NCI-H460 (cell line): ENCODE measurements around the gene FGD2.

DNA sequence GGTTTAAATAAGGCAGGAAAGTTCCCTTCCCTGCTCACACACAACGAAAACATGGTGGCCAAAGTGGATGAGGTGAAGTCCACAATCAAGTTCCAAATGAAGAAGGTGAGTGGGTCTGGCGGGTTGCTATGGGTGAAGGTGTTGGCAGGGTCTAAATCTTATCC is 1.9 kb downstream of the RPL10A start:
RAMPAGE:
- cytosol, long total RNA = no peak
- long total RNA = no peak
- nucleus, long total RNA = no peak

DNA sequence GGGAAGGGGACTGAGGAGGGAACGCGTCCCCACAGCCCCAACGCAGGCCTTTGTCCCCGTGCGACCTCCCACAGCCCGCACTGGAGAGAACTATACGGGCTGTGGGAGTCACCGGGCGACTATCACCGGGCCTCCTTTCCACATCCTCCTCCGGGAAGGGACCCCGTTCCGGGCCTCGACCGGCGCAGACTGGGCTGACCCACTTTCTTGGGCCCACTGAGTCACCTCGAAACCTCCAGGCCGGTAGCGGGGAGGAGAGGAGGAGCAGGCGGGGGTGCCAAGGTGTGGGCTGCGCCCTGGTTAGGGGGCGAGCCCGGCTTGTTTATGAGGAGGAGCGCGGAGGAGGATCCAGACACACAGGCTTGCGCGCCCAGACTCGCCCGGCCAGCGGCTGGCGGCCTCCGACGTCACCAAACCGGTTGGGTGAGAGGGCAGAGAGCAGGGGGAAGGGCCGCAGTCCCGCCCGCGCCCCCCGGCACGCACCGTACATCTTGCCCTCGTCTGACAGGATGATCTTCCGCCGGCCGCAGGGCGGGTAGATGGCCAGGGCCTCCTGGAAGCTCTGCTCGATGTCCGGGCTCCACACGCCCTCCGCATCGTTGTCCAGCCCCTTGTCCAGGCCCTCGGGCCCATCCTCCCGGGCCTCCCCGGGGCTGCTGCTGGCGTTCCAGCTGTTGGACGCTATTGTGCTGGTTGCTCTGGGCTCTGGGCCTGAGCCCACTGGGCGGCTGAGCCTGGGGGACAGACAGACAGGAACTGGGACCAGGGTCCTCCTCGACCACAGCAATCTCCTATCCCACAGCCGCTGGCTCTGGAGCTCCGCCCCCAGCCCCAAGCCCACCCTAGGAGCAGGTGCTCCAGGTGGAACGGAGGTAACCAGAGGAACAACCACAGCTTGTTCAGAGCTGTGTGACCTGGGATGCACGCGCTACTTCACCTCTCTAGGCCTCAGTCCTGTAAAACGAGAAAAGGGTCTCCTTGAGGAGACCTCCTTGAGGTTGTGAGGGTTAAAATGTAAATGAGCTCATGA is 10.6 kb downstream of the TEAD3 start:
RAMPAGE:
- cytosol, long total RNA = no peak
- long total RNA = no peak
- nucleus, long total RNA = no peak

RAMPAGE:
- cytosol, long total RNA = no peak
- long total RNA = no peak
- nucleus, long total RNA = no peak
Measured at GRCh38 chr6:35505993-35506393, 6.7 kb downstream of the TULP1 start.

RAMPAGE:
- cytosol, long total RNA = no peak
- long total RNA = no peak
- nucleus, long total RNA = no peak
Measured at GRCh38 chr6:35564704-35565670, 52.3 kb upstream of the TULP1 start.

DNA sequence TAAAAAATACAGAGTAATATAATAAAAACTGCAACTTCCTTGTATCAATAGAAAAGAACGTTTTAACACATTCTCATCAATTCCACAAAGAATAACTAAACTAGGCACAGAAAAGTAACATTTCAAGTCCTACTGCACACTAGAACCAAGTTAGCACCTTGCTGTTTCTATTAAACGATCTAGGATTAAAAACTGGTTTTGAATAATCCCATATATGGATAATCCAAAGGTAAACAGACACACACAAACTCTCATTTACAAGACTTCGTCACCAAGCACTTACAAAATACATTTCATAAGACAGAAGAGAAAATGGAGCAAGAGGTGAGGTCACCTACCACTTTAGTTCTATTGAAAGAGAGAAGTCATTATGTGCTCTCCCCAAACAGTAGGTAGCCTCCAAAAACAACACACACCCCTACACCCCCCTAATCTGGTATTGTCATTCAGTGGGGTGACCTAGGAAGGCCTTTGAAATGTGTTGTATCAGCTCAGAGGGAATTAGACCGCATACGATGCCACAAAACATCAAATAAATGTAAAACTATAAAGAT is 1.9 kb downstream of the SRPK1 start:
RAMPAGE:
- cytosol, long total RNA = no peak
- long total RNA = no peak
- nucleus, long total RNA = no peak

RAMPAGE:
- cytosol, long total RNA = no peak
- long total RNA = no peak
- nucleus, long total RNA = no peak
Measured at GRCh38 chr6:36120171-36120869, 10.0 kb upstream of the MAPK13 start.

DNA sequence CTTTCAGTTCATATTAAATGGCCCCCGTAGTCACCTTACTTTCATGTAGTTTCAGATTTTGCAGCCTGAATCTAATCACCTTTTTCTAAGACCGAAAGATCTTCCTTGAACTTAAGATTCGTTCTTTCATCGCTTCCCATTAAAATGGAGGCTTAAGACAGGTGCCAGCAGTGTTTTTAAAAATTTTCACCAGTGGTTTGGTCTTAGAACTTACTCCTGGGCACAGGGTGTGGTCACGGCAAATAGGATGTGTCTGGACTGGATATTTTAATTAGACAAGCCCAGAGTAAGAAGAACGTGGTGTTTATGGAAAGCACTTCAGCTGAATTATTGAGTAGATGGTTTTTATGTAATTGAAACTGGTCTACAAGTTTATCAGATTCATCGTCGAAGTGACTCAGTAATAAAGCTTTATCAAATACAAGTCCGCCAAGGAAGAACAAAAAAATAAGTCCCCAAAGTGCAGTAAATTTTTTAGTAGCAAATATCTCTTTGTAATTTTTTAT is 751 bp downstream of the SRSF3 start:
RAMPAGE:
- cytosol, long total RNA = no peak
- long total RNA = no peak
- nucleus, long total RNA = no peak

DNA sequence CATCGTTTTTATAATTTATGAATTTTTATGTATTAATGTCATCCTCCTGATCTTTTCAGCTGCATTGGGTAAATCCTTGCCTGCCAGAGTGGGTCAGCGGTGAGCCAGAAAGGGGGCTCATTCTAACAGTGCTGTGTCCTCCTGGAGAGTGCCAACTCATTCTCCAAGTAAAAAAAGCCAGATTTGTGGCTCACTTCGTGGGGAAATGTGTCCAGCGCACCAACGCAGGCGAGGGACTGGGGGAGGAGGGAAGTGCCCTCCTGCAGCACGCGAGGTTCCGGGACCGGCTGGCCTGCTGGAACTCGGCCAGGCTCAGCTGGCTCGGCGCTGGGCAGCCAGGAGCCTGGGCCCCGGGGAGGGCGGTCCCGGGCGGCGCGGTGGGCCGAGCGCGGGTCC is 263 bp upstream of the CDKN1A start:
RAMPAGE:
- cytosol, long total RNA = no peak
- long total RNA = no peak
- nucleus, long total RNA = no peak

DNA sequence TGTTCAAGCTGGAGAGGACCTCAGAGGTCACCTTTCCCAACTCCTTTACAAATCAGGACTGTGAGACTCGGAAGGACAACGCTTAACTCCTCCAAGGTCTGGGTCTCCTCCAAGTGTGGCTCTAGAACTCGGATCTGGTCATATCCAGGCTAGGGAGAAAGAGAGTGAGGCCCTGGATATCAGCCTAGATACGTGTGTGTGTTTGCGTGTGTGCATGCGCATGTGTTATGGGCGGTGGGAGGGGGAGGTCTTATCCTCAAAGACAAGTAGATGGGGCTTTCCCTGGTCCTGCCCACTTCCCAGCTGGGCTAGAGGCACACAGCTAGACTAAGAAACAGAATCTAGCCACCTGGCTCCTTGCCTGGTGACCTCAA is 13.3 kb downstream of the CPNE5 start:
RAMPAGE:
- cytosol, long total RNA = no peak
- long total RNA = no peak
- nucleus, long total RNA = no peak

RAMPAGE:
- cytosol, long total RNA = no peak
- long total RNA = no peak
- nucleus, long total RNA = no peak
Measured at GRCh38 chr6:36840330-36840874, 1.2 kb upstream of the CPNE5 start.

RAMPAGE:
- cytosol, long total RNA = no peak
- long total RNA = no peak
- nucleus, long total RNA = no peak
Measured at GRCh38 chr6:36912559-36913106, 26.9 kb downstream of the C6orf89 start.

DNA sequence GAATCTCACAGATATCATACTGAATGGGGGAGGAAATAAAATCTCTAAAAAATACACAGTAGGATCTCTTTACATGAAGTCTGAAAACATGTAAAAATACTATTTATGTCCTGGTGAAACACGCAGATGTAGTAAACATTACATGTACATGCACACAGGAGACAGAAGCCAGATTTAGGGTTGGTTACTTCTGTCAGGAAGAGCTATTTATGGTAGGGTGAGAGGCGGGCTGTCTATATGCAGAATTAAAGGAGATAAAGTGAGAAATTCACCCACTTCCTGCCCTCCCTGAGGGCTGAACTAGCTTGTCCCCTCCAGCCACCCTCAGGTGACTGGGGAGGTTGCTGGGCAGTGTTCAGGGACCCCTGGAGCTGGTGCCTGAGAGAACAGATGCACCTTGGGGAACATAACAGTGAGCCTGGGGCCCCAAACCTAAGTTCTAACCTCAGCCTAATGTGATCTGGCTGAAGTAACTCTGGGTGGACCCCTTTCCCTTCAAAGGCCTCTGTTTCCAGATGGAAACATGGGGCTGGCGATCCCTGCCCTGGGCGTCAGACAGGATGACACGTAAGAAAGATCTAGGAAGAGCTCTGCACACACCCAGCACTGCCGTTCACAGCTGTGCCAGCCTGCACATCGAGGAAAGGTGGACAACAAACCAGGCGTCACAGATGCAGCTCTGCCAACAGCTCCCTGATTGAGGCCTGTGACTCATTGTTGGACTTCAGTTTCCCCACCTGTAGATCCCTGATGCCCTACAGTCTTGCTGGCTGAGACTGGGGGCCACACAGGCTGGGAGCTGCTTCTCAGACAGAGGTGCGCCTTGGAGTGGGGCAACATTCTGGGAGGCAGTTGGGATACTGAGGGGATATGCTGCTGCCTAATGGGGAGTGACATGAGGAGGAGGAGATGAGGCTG is 1.3 kb downstream of the PI16 start:
RAMPAGE:
- cytosol, long total RNA = no peak
- long total RNA = no peak
- nucleus, long total RNA = no peak

DNA sequence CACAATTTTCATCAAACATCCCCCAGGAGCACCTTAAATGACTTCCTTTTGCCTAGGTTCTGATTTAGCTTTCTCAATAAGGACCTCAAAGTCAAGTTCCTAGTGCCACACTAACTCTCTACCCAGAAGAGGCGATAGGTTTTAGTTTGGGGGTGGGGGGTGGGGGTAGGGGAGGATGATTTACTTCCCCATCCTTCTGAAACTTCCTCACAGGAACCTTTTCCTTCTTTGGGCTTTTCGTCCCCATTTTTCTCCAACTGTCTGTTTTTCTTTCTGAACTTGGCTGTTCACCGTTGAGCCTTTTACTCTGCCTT is 1.5 kb upstream of the MTCH1 start:
RAMPAGE:
- cytosol, long total RNA = no peak
- long total RNA = no peak
- nucleus, long total RNA = no peak

RAMPAGE:
- cytosol, long total RNA = no peak
- long total RNA = no peak
- nucleus, long total RNA = no peak
Measured at GRCh38 chr6:37005242-37005970, at the start of gene FGD2. Gene FGD2, plus strand, starts transcription at chr6:37005655.

RAMPAGE:
- cytosol, long total RNA = no peak
- long total RNA = no peak
- nucleus, long total RNA = no peak
Measured at GRCh38 chr6:37007399-37008057, 2.1 kb downstream of the FGD2 start.

RAMPAGE:
- cytosol, long total RNA = no peak
- long total RNA = no peak
- nucleus, long total RNA = no peak
Measured at GRCh38 chr6:37015583-37016026, 10.2 kb downstream of the FGD2 start.

GRCh38 chr6:37024337-37025444 is 19.2 kb downstream of the FGD2 start:
RAMPAGE:
- cytosol, long total RNA = no peak
- long total RNA = no peak
- nucleus, long total RNA = no peak

DNA sequence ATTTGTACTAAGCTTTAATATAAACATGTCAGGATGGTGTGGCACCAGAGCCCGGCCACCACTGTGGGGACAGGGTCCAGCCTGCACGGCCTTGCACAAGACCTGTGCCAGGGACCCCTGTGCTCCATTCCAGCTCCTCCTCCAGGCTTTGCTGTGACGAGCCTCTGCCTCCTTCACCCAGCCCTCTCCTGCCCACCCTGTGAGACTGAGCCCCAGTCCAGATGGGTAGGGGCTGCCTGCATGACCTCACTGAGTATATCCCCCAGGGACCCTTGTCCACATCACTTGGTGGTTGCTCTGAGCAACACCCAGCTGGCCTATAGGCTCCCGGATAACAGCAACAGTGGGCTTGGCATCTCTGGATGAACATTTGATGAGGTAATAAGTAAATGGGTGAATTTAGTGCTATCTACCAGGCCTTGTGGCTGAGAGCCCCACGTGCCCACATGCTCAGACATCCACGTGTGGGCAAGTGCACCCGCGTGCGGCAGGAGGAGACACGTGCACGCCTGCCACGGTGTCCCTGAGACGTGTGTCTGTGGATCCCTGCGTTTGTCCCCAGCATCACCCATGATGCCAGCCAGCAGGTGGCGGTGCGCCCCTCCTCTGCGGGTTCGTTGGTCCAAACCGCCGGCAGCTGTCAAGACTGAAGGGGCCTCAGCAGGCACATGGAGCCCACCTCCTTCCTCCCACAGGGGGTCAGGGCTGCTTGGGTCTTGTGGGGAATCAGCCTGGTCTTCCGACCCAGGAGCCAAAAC is 45.8 kb downstream of the FGD2 start:
RAMPAGE:
- cytosol, long total RNA = no peak
- long total RNA = no peak
- nucleus, long total RNA = no peak

DNA sequence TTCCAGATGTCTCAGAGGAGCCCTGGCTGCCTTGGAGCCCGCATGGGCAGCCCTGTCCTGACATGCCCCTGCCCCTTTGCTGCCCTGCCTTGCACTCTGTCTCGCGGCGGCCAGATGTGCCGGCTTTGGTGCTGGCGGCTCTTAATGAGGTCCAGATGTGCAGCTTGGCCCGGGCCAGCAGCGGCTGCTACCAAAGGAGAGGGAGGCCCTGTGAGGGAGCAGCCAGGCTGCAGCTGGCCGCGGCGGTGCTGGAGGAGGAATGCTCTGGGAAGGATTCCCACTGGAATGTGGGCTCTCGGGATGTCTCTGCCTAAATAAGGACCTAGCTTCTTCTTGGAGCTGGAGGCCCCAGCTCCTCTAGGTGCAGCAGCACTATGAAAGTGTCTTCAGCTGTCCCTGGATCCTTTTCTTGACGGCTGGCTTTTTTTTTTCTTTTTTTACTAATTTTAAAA is 72.5 kb downstream of the FGD2 start:
RAMPAGE:
- cytosol, long total RNA = no peak
- long total RNA = no peak
- nucleus, long total RNA = no peak

DNA sequence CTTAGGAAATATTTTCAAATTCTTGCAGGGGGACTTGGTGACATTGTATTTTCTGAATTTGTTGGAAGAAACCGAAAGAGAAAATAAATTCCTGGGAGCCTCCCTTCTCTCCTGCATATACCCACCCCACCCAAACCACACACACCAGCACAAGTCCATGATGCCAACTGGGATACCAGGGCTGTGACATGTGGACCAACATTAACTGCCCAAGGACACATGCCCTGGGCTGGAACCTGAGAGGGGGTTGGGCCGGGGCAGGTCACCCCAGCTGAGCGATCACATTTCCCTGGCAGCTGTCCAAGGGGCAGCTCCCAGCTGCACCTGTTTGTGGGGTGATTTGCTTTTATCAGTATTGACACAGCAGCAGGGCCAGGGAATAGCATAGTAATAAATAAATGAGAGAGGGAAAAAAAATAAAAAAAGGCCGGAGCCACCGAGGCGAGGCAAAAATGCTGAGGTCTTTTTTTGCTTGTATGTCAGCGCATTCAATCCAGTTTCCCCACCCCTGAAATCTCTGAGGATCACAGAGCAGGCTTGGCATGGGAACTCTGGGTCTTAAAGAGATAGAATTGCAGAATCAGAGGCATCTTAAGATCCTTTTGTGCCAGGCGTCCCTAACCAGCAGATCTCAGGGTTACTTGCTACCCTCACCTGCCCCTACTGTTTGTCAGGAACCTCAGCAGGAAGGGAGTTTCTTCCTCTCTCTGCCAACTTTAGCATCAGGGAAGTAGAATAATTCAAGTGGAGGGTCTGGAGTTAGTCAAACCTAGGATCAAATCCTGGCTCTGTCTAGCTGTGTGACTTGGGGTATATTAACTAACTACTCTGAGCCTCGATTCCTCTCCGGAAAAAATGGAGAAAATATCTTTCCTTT is 66.5 kb upstream of the PIM1 start:
RAMPAGE:
- cytosol, long total RNA = no peak
- long total RNA = no peak
- nucleus, long total RNA = no peak